OVCAR3 (cell line): ENCODE results near the gene CPSF4L.

DNA sequence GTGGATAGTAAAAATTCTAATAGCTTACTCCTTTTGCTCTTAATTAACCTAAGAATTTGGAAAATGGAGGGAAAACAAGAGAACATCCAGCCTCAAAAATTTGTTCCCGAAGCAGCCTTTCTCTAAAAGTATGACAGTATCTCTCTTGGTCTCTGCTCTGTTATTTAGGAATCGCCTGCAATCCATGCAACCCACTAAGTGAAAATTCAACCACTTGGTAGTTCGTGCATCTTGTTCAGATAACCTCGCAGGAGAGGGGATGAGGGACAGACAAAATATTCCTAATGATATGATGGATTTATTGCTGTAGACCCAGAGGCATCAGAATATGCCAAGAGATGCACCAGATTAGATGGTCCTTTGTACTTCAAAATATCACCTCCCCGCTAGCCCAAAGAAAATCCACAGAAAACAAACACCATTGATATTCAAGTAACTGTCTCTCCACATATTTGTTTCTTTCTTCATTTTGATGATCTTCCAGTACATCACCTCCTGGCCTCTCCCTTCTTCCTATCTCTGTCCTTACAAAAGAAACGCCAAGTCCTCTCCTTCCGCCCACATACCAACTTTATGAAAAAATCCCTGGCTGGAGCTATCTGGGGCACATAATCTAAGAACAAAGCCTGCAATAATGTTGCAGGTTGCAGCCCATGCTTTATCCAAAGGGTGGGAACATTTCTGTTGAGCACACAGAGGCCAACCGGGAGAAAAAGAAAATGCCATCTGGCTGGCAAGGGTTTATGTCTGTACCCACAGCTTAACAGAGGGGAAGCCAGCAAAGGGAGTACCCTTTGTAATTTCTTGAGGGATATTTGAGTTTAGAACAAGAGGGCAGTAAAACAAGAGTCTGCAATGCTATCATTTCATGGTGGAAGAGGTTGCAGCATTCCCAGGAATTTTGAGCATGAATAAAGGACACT is 409.4 kb downstream of the SOX9 start:
- RRBS: no CpG with 5 or more reads among the region's 8 CpGs

GRCh38 chr17:72560332-72561319 is 439.8 kb downstream of the SOX9 start:
- RRBS: no CpG with 5 or more reads among the region's 25 CpGs

DNA sequence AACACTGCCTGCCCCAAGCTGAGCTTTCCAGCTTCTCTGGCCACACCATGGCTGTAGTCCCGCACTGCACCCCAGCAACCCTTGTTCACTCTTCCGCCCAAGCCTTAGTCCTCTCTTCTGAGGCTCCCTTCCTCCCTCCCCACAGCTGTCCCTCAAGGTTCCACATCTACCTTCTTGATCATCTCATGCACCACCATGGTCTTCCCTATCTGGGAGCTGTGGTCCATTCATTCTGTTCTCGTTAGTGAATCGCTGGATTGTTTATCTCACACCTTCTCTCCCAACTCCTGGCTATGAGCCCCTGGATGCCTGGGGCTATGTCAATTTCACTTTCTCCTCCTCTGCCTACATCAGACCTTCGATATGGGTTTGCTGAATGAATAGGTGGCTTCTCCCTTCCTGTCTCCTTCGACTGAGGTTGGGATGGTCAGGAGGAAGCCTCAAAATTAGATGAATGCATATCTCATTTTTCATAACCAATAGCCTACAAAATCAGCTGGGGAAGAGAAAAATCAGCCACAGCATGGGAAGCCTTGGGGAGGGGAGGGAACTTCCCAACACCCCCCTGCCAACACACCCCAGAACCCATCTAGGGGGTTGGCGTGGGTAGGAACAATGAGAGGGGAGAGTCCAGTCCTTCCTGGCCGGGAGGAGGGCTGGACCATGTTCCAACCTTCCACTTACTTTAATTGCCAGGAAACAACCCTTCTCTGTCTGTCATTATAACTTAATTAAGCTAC is 446.6 kb downstream of the SOX9 start:
- RRBS: no CpG with 5 or more reads among the region's 8 CpGs

- RRBS: no CpG with 5 or more reads among the region's 12 CpGs
Measured at GRCh38 chr17:72631303-72631964, 461.1 kb downstream of the SLC39A11 start.

GRCh38 chr17:72632059-72632916 is 460.2 kb downstream of the SLC39A11 start:
- RRBS: no CpG with 5 or more reads among the region's 20 CpGs

DNA sequence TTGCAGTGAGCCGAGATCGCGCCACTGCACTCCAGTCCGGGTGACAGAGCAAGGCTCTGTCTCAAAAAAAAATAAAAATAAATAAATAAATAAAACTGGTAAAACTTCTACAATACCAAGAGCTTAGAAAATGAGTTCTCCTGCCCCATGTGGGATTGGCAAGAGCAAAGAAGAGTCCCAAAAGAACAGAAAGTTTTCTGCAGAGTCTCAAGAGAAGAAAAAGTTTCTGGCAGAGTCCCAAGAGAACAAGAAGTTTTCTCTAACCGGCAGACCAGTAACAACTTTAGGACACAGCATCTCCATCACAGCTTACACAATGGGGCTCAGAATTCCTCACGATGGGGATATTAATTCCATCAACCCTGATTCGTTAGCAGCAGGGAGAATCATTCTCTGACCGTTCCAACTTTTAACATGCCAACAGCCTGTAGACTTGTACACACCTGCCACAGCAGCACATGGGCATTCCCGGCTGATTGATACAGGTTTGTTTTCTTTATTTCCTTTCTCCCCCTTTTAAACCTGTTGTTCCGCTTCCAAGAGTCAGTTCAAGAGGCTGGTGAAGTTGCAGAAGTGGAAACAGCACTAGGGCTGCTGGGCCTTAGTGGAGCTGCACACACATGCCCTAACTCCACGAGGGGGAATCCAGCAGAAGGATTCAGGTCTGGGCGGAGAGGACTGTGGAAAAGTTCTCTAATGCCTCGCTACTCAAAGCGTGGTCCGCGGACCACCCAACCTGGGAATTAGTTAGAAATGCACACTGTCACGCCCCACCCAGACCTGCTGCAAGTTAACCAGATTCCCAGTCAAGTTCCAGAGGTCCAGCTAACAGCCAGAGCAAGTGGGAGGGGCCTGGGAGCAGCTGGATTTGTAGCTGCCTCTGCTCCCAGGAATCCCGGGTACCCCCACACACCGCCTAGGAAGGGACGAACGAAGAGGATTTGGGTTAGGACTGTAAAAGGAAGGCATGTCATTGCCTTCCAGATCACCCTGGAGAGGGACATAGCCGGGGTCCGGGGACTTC is 795 bp downstream of the SLC39A11 start:
- RRBS: 14% methylated on average over 4 of the region's 23 CpGs

GRCh38 chr17:73205107-73206449 is 12.7 kb downstream of the COG1 start:
- RRBS: 91% methylated on average over 5 of the region's 21 CpGs

GRCh38 chr17:73228606-73229187 is 3.5 kb downstream of the FAM104A start:
- RRBS: no CpG with 5 or more reads among the region's 2 CpGs

- RRBS: no CpG with 5 or more reads among the region's 8 CpGs
Measured at GRCh38 chr17:73261696-73261973, at the start of gene CPSF4L. TSS of gene CPSF4L (minus strand) at chr17:73261880.

- RRBS: no CpG with 5 or more reads among the region's 4 CpGs
Measured at GRCh38 chr17:73262798-73263031, 1.0 kb upstream of the CPSF4L start.

- RRBS: no CpG with 5 or more reads among the region's 10 CpGs
Measured at GRCh38 chr17:73281846-73282494, 20.3 kb upstream of the CPSF4L start.

DNA sequence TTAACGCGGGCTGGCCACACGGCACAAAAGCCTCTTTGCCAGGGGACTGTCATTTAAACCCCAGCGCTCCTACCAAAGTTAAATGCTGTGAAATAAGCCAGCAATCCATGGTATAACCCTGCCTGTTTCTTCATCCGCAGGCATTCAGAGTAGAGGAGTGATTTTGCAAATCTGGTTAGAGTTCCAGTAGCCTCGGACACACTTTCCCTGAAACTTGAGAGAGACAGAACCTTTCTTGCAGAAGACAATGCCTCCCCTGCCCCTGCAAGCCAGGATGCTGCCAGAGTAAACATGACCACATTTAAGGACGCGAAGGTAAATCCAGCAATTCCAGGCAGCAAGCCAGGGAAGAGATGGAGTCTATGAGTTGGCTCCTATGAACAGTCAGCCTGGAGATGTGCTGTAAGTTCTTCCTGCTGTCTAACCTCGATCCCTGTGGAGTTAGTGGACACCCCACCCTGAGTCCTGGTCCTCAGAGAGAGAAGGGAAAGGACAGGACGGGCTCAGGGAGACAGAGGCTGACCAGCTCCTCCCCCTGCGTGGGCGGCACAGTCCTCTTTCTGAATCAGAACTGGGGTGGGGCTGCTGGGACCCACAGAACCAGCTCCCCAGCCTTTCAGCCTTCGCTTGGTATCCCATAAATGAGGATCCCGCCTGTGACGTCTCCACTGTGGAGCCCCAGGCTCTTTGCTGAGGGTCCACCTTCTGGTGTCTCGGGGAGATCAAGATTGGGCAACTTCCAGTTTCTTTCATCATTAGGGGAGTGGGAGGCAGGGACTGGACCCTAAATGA is 25.0 kb downstream of the CDC42EP4 start:
- RRBS: no CpG with 5 or more reads among the region's 16 CpGs

DNA sequence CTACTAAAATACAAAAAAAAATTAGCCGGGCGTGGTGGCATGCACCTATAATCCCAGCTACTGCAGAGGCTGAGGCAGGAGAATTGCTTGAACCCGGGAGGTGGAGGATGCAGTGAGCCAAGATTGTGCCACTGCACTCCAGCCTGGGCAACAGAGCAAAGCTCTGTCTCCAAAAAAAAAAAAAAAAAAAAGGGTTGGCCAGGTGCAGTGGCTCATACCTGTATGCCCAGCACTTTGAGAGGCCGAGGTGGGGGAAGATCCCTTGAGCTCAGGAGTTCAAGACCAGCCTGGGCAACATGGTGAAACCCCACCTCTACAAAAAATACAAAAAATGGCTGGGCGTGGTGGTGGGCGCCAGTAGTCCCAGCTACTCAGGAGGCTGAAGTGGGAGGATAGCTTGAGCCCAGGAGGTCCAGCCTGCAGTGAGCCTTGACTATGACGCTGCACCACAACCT is 2.9 kb downstream of the CDC42EP4 start:
- RRBS: no CpG with 5 or more reads among the region's 7 CpGs

DNA sequence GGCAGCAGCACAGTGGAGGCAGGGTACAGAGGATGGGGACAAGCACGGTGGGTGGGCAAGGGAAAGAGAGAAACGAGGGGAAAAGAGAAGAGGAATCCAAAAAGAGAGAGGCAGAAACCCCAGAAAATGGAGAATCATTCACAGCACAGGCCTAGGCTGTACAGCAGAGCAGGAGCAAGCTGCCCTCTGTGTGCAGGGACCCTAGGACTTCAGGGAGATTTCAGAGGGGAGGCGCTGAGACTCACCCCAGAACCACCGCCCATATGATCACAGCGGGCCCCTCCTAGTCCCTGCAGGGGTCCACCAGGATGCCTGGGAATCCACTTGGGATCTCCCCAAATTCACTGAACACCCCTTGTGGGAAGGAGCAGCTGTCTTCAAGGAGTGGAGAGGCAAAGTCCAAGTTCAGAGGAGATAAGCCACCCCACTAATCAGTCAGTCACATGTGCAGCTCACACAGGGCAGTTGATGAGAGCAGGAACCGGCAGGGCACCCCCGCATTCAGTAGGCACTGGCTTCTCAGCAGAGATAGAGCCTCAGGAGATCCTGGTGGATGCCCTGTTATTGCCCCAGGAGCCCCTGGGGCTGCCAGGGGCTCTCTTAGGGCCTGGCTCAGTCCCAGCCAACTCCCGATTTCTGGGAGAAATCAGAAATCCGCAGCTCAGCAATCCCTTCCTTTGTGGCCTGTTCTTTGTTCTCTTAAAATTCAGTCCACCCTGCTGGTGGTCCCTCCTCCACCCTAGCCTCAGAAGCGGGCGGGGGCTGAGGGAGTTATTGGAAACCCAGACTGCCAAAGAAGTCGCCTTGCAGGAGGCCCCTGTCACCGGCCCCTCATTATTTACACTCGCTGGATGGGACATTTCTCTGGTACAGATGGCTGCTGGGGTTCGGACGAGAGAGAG is 2.0 kb downstream of the CDC42EP4 start:
- RRBS: no CpG with 5 or more reads among the region's 16 CpGs

GRCh38 chr17:73340082-73340733 is 28.4 kb upstream of the CDC42EP4 start:
- RRBS: no CpG with 5 or more reads among the region's 8 CpGs

DNA sequence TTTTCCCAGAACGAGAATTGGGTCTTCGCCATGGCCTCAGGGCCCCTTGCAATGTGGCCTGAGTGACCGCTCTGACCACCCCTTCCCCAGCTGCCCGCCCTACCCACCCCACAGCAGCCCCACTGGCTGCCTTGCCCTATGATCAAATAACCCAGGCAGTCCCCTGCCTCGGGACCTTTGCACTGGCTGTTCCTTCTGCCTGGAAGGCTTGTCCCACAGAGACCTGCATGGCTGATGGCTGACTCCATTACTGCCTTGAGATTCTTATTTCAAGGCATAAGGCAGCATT is 133.1 kb upstream of the SDK2 start:
- RRBS: no CpG with 5 or more reads among the region's 5 CpGs

GRCh38 chr17:73860550-73860919 is 216.3 kb upstream of the SDK2 start:
- RRBS: no CpG with 5 or more reads among the region's 6 CpGs

GRCh38 chr17:73954969-73955506 is 248.4 kb upstream of the RPL38 start:
- RRBS: no CpG with 5 or more reads among the region's 7 CpGs

- RRBS: no CpG with 5 or more reads among the region's 7 CpGs
Measured at GRCh38 chr17:73991142-73991539, 212.3 kb upstream of the RPL38 start.

DNA sequence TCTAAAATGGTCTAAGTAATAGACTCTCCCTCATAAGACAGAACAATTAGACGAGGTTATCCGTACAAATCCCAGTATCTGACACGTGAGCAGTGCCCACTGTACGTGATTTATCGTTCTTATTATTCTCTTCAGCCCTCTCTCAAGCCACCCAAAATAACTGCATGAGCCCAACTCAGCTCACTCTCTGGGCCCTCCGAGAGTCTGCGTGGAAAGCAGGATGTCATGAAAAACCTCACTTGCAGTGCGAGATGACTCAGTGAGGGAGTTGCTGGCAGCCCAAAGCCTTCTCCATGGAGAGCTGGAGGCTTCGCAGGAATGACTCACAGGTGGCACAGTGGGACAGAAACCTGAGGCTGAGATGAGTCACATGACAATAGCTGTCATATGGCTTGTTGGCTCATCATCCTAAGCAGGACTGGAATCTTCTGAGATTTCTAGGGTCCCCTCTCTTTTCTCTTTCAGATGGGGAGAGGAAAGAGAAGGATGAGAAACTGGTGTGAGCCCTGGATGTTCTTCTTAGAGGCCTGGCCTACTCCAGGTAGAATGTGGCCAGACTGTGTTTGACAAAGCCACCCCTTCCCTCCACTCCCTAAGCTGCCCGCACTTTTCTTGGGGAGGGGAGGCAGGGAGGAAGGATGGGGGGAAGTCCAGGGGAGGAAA is 160.7 kb upstream of the RPL38 start:
- RRBS: no CpG with 5 or more reads among the region's 10 CpGs